ENCODE data around the gene MKRN2OS.

DNA sequence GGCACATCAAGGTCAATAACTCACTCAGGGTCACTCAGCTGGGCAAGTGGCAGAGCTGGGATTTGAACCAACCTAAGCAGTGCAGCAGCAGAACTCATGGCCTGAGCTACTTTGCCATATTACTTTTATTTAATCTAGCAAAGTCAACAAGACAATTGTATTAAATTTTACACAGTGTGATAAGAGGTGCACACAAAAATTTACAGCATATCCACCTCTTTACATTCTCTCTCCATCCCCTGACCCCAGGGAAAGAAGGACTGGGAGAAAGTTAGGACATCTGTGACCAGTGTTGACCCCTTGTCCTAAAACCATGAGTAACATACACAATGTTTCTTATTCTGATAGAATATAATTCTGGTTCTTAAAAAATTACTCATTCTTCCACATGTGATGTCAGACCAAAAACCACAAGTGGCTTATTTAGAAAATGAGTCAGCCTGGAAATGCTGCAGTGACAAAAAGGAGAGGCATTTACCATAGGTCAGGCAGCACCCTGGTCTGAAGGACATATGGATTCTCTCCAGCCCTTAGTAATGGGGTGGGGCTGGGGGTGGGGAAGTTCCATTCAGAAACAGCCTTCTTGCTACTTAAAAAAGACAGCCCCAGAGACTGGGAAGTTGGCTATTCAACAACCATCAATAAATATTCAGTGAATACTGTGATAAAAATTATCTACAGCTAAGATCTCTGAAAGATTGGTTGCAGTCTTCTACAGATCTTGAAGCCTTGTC, 34.7 kb upstream of the TIMP4 start:
- PRO-cap = no peak

DNA sequence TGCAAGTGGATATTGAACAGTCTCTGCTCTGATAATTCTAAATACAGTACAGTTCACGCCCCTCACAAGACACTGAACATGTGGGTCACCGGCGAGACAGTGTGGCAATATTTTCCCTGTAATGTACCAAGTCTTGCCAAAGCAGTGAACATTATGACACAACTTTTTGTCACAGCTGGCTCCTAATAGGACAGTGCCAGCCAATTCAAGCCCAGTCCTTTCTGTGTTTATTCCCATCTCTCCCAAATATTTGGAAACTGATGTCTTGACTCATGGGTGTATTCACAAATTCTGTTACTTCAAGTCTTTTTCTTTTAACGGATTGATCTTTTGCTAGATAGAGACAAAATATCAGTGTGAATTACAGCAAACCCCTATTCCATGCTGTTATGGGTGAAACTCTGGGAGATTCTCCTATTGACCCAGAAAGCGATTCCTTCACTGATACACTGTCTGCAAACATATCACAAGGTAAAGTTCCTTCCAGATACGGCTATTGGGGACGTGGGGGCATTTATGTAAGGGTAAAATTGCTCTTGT, 62.4 kb downstream of the PPARG start:
- PRO-cap = no peak

DNA sequence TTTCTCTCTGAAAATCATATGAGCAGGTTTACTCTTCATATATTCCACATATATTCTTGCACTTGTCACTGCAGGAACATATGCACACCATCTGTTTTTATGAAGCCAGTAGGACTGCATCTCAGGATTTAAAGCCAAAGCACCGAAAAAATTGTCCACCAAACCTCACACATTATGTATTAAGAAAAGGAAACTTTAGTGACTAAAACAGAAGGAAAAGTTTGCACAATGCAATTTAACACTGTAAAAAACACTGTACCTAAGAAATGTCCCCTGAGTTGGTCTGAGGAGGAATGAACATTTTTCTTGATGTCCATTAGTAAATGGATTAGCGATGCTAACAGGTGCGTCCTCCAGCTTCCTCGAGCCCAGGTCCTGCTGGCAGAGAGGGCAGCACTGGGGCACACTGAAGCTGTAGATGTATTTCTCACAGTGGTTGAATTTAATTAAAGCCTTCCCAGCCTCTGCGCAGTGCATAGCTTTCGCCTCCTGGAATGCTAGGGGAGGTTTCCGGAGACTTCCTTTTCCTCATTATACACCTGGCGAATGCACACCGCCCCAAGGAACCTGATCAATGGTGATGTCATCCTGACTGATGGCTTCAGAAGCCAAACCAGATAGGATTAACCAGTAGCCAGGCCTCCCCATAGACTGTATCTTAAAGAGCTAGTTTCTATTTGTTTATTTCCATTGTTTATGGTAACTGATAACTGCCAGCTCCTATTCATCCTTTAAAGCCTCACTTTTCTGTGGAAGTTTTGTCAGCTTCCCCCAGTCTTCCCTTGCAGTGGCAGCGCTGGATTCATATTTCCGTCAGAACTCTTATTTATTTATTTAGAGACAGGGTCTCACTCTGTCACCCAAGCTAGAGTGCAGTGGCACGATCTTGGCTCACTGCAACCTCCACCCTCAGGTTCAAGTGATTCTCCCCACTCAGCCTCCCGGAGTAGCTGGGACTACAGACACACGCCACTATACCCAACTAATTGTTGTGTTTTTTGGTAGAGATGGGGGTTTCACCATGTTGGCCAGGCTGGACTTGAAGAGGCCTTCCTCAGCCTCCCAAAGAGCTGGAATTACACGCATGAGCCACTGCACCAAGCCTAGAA, at the start of gene MKRN2OS:
Gene MKRN2OS, minus strand, starts transcription at position 512 of the 1,109 bp plus-strand sequence.
- PRO-cap = no peak

DNA sequence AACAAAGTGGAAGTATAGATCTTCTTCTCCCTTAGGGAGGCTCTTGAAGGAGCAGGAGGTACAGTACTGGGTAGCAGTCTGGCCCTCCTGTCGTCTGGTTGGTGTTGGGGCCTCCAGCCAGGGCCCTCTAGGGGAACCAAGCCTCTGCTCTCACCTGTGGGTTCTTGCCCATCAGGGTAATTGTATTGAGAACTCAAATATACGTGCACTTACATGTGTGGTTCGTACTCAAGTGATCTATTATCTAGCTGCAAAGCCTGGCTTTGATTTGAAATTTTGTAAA, 25.9 kb downstream of the MKRN2 start:
- PRO-cap = no peak

GRCh38 chr3:12674124-12674773, 10.3 kb upstream of the RAF1 start:
- PRO-cap = no peak

- PRO-cap = no peak
These were observed 14.0 kb upstream of the CAND2 start for GRCh38 chr3:12782392-12782914.

DNA sequence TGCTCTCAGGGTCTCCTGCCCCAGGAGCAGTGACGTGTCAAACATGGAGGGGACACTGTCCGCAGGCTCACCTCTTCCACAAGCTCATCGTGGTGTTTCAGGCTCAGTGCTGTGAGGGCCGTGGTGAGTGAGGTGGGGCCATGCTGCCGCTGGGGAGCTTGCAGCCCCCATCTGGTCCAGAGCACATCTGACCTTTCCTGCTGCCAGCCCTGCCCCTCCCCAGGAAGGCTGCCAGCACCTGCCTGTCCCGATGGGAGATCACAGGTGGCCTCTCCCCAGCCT, 64.8 kb upstream of the RPL32 start:
- PRO-cap = no peak

GRCh38 chr3:12960315-12961265, 112.6 kb downstream of the IQSEC1 start:
- PRO-cap = no peak

GRCh38 chr3:12961475-12962145, 111.6 kb downstream of the IQSEC1 start:
- PRO-cap = no peak

DNA sequence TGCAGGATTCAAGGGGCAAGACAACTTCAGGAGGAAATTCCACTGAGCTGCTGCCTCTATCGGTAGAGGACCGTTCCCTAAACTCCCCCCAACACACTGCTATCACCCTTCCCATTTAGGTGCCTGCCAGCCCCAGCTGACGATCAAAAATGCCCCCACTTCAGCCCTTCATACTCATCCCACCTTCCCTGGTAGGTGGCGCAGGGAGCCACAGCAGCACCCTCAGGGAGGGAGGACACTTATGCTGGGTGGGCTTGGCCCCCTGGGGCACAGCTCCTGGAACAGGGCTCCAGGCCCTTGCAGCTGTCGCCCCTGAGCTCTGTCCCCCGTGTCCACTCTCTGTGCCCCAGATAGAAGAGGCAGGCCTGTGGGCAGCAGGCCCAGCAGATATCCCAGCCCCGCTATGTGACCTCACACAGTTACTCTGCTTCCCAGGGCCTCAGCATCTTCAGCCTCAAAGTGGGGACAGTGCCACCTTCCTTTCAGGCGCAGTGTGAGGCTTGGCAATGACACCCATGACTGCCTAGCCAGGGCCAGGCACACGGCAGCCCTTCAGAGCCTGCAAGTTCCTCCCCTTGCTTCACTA, 98.5 kb downstream of the IQSEC1 start:
- PRO-cap = no peak

GRCh38 chr3:13004285-13005051, 68.8 kb downstream of the IQSEC1 start:
- PRO-cap = no peak

DNA sequence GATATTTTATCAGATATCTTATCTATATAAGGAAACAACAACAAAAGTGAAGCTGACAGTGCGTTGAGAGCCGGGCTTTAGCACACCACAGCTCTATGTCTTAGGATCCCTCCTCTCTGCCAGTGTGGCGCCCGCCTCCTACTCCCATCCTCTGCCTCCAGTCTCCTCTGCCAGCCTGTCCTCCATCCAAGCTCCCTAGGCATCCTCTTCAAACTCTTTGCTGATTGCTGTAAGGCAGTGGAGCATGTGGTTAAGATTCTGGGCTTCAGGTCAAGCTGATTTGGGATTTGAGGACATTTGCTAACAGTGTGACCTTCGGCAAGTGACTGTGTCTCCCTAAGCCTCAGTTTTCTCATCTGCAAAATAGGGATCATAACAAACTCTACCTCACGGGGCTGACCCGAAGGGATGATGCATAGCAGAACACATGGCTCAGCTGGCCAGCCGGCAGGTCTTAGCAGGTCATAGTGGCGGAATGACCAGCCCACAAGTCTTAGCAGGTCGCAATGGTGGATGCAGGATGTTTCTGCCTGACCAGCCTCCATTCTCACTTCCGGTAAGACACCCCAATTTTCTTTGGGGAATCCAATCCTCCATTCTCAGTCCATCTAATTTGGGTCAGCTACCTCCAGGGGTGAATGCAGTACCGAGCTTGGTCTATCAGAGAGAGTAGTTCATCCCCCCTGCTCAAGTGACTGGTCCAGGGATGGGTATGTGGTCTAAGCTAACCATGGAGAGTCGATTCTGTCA, 63.3 kb downstream of the IQSEC1 start:
- PRO-cap = no peak

- PRO-cap = no peak
These were observed 28.7 kb downstream of the IQSEC1 start for GRCh38 chr3:13044354-13045061.

GRCh38 chr3:13189678-13190435, 116.6 kb upstream of the IQSEC1 start:
- PRO-cap = no peak

DNA sequence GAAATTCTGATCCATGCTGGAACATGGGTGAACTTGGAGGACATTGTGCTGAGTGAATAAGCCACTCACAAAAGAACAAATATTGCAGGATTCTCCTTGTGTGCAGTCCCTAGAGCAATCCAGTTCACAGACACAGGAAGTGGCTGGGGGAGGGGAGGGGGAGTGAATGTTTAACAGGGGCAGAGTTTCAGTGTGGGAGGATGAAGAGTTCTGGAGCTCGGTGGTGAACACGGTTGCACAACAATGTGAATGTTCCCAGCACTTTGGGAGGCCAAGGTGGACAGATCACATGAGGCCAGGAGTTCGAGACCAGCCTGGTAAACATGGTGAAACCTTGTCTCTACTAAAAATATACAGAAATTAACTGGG, 157.4 kb downstream of the NUP210 start:
- PRO-cap = no peak

DNA sequence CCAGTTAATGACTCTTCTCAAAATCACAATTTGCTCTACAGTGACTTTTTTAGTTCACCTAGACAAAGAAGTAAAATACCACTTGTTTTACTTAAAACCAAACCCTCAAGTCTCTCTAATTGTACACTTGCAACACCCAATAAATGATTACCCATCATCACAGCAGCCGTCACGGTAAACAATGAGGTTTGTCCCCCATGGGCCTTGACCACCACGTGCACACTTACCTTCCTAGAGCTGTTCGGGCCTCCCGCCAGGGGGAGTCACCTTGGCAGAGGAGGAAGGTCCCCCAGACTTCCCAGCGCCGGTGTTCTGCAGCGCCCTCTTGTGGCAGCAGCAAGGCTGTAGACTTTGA, 18.7 kb upstream of the HDAC11 start:
- PRO-cap = no peak

- PRO-cap = no peak
These were observed 116.9 kb downstream of the FBLN2 start for GRCh38 chr3:13665799-13666177.

DNA sequence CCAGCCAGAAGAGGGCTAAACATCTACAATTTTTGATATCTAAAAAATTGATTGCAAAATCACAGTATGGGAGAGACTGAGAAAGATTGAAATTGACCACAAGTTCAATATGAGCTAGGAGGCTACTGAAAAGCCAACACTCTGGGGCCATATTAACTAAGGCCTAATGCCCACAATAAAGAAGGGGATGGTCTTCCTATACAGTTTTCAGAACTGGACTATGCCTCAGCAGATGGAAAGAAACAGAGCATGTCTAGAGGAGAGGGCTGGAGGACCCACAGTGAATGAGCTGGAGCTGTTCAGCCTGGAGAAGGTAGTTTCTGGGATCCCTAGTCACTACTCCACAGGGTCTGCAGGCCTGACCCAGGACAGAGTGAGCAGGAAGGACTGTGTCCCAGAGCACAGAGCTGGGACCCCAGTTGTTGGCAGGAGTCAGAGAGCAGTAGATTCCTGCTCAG, 53.1 kb downstream of the WNT7A start:
- PRO-cap = no peak

DNA sequence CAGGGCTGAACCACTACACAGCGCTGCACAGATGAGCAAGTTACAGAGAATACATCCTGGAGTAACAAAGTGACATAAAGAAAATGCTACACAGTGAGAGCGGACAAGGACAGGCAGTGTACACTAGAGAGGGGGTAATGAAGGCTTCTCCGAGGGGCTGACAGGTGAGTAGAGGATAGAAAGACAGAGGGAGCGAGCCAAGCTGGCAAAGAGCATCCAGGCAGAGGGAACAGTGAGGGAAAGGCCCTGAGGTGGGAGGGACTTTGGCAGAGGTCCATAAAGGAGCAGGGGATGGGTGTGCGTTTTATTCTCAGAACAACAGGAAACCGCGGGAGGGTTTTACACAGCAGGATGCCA, 13.5 kb downstream of the WNT7A start:
- PRO-cap = no peak

DNA sequence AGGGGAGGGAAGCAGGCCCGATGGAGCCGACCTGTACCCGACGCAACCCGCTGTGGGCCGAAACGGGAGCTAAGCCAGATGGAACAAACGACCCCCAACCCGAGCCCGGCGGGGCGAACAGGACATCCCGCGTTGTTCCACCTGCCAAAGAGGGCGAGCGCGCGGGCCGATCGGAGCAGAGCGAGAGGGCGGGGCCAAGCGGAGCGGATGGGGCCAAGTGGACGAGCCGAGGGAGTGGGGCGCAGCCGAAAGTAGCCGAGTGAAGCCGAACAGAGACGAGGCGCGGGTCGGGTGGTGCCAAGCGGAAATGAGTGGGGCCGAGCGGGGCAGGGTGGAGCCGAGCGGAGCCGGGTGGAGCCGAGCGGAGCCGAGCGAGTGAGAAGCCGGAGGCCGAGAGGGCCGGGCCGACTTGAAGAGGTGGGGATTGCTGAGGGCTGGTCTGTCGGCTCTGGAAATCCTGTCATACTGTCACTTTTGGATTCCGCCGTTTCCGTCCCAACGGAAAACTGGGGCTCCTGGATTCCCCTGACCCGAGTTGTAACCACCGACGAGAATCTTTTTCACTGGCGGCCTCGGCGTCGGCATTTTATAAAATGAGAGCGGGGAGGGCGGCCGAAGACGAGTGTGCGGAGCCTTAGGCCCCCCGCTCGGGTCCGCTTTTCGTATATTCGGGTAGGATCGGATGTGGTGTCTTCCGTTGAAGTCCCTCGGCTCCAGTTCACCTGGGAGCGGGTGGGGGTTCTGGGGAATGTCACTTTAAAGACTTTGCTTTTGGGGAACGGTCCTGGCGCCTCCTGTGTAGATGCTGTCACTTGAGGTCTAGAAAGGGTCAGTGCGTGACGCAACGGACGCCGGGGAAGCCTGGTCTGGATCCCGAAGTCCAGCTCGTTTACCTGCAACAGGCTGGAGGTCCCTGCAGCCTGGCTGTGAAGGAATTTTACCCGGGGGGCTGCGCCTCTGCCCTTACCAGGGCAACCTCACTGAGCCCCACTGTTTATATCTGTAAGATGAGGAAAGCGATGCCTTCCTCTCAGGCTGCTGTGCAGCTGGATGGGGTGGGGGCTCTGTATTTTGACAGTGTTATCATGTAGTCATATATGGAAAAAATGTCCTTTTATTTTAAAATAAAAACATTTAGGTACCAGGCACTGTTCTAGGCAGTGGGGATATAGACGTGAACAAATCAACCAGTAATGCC, 15.7 kb upstream of the WNT7A start:
- PRO-cap = bidirectional peak, plus-strand start at position 378 of the sequence, minus-strand start at position 172 of the sequence